Cardiac ventricle fibroblast (primary cell): ENCODE results near the gene LRRC47.

DNA sequence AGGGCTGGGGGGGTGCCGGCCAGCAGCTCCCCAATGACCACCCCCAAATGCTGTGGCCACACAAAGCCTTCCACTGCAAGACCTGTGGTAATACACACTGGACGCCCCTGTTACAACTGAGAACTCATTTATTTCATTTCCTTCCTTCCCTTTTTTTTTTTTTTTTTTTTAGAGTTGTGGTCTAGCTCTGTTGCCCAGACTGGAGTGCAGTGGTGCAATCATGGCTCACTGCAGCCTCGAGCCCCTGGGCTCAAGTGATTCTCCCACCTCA is 25.2 kb downstream of the TP73 start:
- RAMPAGE, long total RNA = no peak

- RAMPAGE, long total RNA = no peak
These were observed 44.7 kb upstream of the CCDC27 start for GRCh38 chr1:3707401-3708105.

DNA sequence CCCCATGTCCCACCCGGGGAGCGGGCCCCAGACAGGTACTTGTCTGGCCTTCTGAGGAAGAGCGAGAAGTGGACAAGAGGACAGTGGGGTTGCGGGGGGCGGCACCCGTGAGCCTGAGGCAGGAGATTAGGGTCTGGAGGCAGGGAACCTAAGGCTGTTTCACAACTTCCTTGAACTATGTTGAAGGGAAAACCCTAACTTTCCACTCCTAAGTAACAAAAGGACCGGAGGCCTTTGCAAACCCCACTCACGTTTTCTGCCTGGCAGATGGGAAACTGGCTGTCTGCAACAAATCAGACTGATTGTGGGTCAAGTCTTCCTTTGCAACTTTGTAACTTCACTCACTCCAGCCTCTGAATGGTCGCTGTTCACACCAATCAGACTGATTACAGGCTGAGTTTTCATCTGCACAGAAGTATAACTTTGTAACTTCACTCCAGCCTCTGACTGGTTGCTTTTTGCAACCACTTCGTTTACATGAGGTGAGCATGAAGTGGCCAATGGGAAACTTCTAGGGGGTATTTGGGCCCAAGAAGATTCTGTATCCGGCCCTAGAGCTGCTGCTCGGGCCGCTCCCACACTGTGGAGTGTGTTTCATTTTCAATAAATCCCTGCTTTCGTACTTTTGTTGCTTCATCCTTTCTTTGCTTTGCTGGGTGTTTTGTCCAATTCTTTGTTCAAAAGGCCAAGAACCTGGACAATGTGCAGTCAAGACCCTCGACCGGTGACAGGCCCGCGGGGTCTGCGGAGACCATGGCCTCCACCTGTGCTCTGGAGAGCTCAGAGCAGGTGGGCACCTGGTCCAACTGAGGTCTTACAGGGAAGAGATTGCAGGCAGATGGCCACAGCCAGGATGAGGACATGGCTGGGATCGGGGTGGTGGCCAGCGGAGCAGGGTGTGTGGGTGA is 11.0 kb upstream of the CCDC27 start:
- RAMPAGE, long total RNA = no peak

DNA sequence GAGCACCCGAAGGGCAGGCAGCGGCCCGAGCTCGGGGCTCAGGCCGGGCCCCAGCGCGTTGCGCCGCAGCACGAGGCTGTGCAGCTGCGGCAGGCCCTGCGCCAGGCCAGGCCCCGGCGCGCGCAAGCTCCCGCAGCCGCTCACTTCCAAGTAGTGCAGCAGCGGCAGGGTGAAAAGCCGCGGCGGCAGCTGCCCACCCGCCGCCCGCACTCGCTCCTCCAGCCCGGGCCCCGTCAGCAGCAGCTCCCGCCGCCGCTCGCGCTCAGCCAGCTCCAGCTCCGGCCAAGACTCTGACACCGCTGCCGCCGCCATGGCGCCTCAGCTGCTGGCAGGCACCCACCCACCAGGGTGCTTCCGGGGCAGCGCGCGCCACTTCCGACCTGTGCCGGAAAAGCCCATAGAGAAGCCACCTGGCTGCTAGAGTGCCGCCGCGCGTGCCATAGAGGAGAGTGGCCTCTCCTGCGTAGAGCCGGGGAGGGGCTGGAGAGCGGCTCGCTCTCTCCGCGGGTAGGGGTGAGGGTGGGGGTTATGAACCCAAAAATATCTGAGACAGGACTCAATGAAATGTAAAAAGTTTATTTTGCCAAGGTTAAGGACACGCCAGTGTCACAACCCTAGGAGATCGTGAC is at the start of gene LRRC47:
TSS of gene LRRC47 (minus strand) at position 334 of the 629 bp plus-strand sequence.
- RAMPAGE, long total RNA = no peak

DNA sequence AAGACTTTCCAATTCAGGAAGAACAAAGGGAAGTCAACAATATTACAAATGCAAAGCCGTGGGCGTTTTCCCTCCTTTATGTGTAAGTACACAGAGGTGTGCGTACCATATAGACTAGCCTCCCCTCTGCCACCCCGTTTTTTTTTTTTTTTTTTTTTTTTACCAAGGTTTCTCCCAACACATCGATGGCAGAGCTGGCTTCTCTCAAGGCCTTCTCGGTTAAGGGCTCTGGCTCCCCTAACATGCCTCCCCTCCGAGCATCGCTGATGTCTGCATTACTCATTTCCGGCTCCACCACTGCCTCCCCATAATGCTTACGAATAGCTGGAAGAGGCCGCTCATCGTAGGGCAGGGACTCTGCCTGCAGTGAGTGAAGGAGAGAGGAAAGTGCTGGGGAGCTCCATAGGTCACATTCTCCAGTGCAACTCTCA is 20.7 kb downstream of the CEP104 start:
- RAMPAGE, long total RNA = no peak

DNA sequence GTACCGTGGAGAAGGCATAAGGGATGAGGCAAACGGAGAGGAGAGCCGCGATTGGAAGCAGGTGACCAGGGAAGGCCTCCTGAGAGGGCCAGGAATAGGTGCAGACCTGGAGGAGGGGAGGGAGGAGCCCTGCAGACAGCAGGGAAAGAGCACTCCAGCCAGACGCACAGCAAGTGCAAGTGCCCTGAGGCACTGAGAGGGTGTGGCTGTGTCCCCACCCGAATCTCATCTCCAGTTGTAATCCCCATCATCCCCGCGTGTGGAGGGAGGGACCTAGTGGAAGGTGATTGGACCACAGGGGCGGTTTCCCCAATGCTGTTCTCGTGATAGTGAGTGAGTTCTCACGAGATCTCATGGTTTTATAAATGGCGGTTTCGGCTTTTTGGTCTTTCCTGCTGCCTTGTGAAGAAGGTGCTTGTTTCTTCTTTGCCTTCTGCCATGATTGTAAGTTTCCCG is 75.7 kb upstream of the C1orf174 start:
- RAMPAGE, long total RNA = no peak

- RAMPAGE, long total RNA = no peak
These were observed 227.2 kb upstream of the C1orf174 start for GRCh38 chr1:4127286-4127631.

DNA sequence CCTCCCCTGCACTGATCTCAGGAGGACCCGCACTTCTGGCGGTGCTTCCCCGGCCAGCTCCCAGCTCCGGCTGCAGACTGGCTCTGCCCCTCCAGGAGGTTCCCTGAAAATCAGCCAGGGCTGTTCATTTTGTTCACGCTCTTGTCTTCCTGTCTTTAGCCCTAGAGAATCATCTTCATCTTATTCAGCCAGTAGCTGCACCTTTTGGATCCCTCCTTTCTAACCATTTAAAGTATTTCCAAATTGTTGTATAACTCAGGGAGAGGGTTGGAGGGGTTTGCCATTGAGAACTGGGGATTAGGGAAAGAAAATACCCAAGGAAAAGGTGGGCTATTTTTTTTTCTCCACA is 259.2 kb upstream of the C1orf174 start:
- RAMPAGE, long total RNA = no peak

DNA sequence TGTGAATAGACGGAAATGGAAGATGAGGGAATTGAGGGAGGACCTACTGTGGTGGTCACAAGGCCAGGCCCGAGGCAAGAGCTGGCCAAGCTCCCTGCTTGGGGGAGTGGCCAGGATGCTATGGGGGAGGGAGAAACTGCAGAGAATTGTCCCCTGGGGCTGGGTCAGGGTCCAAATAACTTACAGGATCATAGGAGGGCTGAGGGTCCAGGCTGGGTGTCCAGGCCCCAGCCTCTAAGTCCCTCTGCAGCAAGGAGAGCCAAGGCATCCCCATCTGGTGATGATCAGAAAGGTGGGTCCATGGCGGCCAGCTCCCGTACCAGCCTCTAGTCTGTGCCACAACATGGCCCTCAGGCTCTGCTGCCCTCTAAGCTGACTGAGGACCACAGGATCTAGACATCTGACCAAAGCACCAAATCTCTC is 349.3 kb upstream of the AJAP1 start:
- RAMPAGE, long total RNA = no peak

DNA sequence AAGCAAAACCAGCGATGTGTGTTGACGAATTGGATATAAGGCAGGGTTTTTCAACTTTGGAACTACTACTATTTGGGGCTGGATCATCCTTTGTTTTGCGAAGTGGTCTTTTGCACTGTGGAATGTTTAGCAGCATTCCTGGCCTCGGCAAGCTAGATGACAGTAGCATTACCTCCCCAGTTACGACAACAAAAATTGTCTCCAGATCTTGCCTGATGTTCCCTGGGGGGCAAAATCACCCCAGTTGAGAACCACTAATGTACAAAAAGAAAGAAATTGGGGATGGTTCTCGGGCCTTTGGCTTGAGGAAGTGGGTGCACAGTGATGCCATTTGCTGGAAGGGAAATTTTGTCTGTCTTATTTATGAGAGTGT is 284.4 kb upstream of the AJAP1 start:
- RAMPAGE, long total RNA = no peak

GRCh38 chr1:4758636-4758986 is 104.2 kb downstream of the AJAP1 start:
- RAMPAGE, long total RNA = no peak

DNA sequence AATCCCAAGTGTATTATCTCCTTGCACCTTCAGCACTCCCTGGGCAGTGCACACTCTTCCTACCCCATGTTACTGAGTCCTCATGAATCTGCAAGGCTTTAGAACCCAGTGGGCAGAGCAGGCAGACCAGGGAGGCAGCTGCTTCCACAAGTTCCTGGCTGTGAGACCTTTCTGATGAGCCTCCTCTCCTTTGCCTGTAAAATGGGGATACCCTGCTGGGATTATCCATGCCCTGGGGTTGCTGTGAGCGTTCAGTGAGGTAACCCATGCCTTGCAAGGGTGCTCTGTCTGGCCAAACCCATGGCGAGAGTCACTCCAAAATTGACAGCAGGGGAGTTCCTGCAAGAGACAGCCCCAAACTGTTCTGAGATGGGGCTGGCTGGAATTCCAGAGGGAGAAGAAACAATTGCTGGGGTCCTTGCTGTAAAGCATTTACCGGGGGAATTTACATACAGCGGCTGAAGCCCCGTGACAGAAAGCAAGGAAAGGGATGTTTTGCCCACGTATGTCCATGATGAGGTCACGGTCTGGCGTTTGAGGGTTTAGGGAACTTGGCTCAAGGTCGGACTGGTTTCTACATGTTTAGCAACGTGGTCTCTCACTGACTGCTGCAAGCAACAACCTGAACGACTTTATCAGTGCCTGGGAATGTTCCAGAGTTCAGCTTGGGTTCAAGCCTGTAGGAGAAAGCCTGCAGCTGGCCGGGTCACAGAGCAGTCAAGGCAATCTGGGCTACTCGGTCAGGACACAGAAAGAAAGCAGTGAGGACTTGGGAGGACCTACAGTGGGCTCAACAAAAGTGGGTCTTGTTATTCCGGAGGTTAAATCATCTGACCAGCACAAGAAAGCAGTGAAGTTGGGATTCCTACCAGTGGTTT is 323.1 kb downstream of the AJAP1 start:
- RAMPAGE, long total RNA = no peak

DNA sequence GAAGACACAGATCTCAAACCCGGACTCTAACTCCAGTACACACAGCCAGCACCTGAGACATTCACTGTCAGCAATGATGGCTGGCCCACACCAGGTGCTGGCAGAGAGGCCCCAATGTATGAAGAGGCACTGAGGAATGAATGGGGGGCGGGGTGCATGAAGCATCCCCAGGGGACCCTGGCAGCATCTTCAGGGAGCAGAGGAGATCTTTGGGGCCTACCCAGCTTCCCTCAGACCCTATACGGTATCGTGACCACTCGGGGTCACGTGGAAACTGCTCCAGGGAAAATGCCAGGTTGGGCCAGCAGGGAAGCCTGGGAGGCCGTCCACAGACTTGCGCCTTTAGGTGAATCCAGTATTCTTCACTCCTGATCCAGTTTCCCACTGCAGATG is 84.3 kb downstream of the NPHP4 start:
- RAMPAGE, long total RNA = no peak

- RAMPAGE, long total RNA = no peak
These were observed 939 bp upstream of the NPHP4 start for GRCh38 chr1:5993010-5993717.

- RAMPAGE, long total RNA = no peak
These were observed 10.8 kb upstream of the NPHP4 start for GRCh38 chr1:6002630-6003802.

DNA sequence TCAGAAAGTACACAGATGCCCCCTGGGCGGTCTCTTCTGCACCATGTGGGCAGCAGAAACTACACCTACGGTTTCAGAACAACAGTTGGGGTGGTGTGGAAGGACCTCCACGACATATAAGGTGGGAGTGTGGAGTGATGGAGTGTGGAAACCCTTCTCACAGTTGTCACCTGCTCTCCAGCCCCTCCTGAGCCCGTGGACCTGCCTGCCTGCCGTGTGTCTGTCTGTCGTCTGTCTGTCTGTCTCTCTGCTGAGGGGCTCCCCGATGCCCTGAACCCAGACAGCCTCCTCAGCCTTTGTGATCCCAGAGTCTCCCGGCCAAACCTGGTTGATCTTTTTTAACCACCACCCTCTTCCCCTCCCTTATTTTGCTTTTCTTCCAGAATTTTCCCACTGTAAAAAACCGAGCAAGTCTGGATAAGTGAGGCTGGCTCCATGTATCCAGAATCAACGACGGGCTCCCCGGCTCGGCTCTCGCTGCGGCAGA is 5.5 kb upstream of the KCNAB2 start:
- RAMPAGE, long total RNA = no peak

DNA sequence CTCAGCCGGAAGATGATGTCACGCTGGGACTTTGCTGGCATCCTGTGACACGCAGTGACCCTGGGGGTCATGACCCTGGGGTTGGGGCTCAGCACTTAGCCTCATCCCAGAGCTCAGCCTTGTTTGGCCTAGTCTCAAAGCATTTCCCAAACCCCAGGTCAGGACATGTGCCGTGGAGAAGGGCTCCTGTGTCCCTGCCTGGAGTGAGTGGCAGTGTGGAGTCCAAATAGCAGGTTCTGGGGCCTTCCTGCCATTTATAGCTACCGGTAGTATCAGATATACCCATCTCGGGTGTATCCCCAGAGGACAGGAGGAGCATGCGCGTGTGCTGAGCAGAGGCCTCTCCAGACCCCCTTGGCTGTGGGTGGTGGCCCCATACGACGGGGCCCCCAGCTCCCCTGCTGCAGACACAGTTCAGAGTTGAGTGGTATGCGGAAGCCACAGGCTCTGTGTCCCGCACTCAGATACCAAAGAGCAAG is 377 bp upstream of the KCNAB2 start:
- RAMPAGE, long total RNA = no peak

DNA sequence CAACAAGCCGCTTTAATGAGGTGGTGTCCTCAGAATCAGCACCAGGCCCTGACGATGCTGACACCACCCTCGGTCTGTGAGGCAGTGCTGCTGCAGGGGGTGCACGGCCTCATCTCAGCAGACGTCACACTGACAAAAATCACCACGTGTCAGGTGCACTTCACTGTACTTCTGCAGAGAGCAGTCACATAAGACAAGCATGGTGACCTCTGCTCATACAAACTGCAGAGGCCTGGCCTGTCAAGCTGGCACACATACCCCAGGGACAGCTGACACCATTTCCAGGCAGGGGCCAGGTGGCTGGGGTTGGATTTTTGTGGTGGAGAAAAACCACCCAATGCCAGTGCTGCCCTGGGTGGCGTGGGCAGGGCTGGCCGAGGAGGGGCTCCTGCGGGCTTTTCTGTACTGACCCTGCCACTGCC is 33.2 kb upstream of the GPR153 start:
- RAMPAGE, long total RNA = no peak

GRCh38 chr1:6350356-6350769 is 43.2 kb downstream of the ACOT7 start:
- RAMPAGE, long total RNA = no peak

DNA sequence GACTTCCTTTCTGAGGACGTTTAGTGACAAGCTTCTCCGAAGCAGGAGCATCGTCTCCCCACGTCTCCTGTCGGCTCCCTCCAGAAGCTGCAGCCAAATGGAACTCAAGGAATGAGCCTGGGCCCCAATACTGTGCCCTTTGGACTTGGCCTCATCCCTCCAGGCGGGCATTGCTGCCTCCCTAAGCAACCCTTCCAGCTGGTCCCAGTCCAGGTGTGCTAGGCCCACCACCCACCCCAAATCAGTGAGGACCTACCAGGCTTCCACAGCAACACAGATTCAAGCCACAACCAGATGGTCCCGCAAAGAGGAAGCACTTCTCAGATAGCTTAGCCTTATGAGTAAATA is 33.0 kb downstream of the ACOT7 start:
- RAMPAGE, long total RNA = no peak